Metanephros (tissue), 2 donors: ENCODE results near the gene ACSBG1.

- RAMPAGE, long total RNA = no peak
These were observed 134.6 kb downstream of the PEAK1 start for GRCh38 chr15:77285086-77285910.

DNA sequence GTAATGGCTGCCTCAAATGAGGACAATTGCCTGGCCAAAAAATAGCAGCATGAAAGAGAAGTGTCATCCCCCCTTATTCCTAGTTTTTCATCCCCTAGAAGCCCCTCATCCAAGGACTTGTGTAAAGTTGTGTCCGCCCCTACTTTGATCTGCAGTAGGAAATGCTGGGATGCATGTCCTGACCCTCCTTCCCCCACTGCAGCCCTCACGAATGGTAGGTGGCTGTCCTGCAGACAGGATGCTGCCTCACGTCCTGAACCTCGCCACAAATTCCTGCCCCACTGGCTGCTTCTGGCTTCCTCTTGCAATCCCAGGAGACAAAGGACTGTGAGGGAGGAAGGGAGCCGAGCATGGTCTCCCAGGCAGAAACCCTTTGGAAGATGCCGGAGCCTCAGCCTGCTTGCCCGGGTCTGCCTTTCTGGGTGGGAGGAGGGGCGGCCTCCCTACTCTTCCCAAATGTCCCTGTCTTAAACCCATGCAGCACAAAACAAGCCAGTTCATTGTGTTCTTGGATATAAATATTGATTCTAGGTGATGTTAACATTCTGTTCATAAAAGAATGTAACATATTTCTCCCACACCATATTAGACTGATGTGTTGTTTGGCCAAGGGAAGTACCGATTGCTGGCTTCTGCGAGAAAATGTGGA lies 75.1 kb downstream of the HMG20A start:
- RAMPAGE, long total RNA = no peak

DNA sequence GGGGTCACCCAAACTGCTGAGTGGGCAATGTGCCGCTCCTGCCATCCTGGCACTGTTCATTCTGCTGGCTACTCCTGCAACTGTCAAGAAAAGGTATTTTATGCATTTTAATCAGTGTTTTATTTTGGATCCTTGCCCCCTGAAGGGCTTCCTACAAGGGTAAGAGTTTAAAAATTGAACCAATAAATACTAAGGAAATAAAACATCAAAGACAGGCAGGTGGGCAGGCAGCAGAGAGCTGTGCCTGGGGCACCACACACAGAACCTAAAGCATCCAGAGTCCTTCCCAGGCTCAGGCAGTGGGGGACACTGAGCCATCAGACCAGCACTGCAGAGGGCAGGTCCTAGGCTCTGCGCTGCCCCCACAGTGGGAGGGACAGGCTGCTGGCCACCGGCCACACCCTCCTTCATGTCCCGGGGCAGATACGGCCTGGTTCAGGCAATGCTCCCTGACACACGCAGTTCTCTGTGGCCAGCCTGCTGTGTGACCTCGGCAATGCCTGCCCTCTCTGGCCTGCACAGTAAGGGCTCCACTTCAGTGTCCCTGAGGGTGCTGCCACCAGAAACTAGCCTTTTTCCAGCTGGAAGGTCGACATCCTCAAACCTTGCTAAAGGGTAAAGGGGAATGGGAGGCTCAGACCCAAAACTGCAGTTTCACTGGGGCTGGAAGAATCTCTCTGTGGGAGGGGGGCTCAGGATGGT lies 12.5 kb downstream of the LINGO1 start:
- RAMPAGE, long total RNA = no peak

GRCh38 chr15:78012591-78013531 lies 64.7 kb downstream of the TBC1D2B start:
- RAMPAGE, long total RNA = no peak

DNA sequence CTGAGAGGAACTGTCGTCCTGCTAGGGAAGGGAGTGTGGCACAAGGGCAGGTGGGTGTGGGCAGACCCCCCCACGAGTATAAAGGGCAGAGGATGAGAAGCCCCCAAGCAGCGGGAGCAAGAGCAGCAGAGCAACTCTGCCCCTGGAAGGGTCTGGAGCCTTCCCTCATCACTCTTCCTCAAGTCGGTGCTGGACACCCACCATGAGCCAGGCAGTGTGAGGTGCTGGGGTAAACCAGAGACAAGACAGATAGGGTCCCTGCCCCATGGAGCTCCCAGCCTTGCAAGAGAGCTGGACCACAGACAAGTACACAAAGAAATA lies 39.6 kb downstream of the TBC1D2B start:
- RAMPAGE, long total RNA = no peak

GRCh38 chr15:78056231-78056691 lies 21.2 kb downstream of the TBC1D2B start:
- RAMPAGE, long total RNA = no peak

- RAMPAGE, long total RNA = no peak
These were observed 11.3 kb downstream of the TBC1D2B start for GRCh38 chr15:78066002-78066753.

GRCh38 chr15:78068407-78069354 lies 8.8 kb downstream of the TBC1D2B start:
- RAMPAGE, long total RNA = no peak

DNA sequence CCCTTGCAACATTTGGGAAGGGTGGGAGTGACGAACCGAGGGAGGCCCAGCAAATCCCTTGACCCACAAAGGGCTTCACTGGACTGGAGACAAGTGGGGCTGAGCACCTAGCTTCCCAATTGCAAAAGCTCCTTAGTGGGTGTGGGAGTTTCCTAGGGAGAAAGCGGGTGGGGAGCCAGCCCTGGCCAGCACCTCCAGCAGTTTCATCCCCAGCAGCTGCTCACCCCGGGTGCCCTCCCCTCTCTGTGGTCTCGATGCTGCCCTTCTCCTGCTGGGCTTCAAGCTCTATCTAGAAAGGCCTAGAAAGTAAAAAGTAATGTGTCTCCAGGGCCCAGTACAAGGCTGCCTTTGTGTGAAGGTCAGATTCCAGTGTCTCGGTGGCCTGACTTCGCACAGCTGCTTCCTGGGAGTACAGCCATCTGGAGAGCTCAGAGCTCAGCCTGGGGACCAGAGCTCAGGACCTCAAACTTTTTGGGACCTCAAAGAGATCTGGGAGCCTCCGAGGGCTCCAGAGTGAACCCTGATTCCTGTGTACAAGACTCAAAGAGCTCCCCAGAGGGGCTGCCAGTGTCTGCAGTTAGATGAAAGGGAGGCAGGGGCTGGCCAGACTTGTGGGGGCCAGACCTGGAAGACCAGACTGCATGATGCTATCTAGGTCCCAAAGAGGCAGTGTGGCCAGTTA lies 29.4 kb downstream of the ACSBG1 start:
- RAMPAGE, long total RNA = no peak

- RAMPAGE, long total RNA = no peak
These were observed 11.0 kb downstream of the ACSBG1 start for GRCh38 chr15:78223258-78223845.

- RAMPAGE, long total RNA = no peak
These were observed at the start of gene ACSBG1 for GRCh38 chr15:78234299-78234987. ACSBG1 (minus strand) TSS chr15:78234565.

DNA sequence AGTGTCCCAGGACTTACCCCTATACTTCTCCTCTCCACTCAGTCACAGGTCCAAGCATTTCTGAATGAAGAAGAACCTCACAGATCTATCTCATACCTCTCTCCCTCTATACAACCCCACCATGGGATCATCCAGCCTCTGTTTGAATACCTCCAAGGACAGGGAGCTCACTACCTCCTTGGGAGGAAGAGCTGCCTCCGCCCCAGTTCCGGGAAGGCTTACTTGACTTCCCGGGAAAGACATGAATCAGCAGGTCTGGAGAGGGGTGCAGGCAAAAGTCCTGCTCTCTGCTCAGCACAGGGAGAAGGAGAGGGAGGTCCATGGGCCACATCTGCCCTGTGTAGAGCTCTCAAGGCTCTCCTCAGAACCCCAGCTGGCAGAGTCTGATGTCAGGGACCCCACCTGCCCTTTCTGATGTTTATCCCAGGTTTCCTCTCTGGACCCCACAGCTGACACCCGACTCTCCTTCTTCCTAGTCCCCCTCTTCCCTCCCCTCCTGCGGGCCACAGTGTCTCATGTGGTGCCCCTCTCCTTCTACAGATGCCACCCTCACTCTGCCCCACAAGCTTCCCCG lies 7.1 kb upstream of the SKIC8 start:
- RAMPAGE, long total RNA = no peak

GRCh38 chr15:78322020-78322753 lies 18.0 kb upstream of the CRABP1 start:
- RAMPAGE, long total RNA = no peak

- RAMPAGE, long total RNA = no peak
These were observed 31.9 kb upstream of the IREB2 start for GRCh38 chr15:78406216-78406424.

GRCh38 chr15:78565983-78566706 lies 825 bp downstream of the CHRNA5 start:
- RAMPAGE, long total RNA = no peak

DNA sequence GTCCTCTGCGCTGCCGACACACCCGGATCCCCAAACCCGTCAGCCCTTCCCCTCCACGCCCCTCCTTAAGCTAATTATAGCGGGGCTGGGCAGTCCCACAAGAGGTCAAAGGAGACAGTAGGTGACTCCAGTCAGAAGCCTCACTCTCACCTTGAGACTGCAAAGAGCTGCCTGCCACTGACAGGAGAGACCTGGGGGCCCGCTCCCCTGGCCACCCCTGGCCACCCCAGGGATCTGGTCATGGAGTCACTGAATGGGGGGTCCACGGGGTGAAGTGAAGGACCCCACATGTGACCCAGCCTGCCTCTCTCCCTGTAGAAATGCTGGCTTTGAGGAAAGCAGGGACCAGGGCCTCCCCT lies 31.1 kb downstream of the ADAMTS7 start:
- RAMPAGE, long total RNA = no peak

DNA sequence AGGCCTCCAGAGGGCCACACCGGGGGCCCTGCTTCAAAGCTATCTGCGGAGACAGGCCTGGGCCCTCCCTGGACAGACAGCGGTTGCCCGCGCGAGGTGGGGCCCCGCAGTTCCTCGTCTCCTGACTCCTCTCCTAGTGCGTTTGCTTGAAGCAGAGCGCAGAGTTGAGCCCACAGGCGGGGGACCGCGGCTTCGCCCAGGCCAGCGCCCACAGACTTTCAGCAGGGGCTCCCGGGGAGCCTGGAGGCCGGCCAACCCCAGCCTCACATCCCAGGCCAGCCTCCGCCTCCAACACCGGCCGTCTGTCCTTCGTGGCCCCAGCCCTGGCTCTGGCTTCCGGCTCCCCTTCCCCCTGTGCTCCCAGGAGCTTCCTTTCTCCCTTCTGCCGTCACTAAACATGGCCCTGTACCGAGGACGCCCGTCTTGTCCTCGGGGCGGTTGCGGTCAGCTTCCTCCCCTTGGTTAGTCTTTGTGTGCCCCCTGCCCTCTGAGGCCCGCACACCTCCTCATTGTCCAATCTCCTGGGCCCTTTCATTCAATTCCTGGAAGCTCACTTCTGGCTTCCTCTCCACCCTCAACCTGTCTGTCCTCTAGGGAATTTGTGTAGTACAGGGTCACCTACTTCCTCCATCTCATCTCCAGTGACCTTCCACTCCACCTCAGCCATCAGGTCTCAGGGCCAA lies 721 bp upstream of the ADAMTS7 start:
- RAMPAGE, long total RNA = no peak

DNA sequence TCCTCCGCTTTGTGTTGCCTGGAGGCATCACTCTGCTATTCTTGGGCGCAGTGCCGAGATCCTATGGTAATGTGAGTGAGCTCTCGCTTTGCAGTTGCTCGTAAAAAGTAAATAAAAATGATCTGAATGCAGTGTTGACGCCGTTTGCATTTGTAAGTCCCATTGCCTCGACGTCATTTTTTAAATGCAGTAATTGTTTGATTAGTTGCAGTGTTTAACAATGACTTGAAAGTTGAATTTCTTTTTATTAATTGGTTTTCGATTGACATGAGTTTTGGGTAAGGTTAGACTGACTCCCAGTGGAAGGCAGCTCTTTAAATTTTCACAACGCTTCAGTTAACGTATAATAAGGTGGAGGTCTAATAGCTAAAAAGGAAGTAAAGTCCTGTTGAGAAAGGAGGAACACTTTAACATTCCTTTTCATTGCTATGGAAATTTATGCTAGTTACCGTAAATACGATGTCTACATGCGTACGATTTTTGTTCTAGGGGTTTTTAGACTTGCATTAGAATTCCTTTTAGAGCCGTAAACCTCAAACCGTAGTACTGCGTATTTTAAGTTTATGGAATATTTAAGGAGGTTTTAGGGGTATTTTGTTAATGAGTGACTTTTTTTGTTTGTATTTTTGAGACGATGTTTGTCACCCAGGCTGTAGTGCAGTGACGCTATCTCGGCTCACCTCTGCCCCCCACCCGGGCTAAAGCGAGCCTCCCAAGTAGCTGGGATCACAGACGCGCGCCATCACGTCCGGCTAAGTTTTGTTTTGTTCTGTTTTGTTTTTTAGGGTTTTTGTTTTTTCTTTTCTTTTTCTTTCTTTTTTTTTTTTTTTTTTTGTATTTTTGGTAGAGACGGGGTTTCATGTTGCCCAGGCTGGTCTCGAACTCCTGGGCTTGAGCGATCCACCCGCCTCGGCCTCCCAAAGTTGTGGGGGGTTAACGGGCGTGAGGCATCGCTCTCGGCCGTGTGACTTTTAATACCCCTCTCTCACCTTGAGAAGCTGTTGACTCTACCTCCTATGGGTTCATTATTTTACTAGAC lies 1.4 kb downstream of the MORF4L1 start:
- RAMPAGE, long total RNA = no peak

GRCh38 chr15:78877281-78877825 lies 4.7 kb downstream of the MORF4L1 start:
- RAMPAGE, long total RNA = no peak

DNA sequence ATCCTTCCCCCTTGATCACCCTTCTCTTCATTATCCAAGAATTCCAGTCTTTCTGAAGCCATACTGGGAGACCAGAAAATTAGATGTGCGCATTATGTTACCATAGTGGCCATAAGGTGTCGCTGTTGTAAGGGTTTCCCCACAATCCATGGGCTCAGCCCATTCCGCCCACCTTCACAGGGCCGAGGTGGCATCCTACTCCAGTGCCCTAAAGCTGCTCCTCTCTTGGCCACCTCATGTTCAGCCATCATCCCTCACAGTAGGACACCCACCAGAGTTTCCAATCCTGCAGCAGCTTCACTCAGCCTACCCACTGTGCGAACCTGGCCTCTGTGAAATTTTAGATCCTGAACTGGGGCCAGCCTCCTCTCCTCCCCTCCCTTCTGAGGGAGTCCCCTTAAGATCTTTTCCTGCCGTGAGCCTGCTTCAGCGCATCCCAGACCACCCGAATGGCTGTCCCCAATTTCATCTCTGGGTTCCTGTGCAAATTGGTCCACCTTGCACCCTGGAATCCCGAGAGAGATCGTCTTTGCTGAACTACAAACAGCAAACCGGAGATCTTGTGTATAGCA lies 34.9 kb downstream of the CTSH start:
- RAMPAGE, long total RNA = no peak